Lower leg skin (tissue), 2 donors: ENCODE measurements around a stretch of chr2.

DNA sequence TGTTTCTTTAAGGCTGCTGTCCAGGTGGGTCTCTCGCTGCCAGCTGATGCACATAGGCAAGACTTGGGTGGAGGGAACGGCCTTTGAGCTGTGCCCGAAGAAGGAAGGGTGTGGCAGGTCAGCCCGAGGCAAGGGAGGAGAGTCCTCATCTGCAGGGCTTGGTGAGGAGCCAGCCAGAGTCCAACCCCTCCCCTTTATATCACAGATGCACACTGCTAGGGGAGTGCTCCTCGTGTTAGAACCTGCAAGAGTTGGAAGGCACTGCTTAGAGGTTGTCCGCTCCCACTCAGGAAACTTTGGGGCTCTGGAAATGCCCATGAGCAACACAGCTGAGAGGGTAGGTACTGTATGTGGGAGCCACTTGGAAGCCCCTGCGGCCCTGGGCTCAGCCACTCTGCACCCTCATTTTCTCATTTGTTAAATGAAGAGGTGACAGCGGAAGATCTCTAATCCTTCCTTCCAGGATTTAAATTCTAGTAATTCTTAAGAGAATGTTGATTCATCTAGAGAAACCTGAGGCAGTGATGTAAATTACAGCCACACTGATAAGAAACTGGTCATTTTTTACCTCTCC is 46.1 kb downstream of the NCK2 start:
- PRO-cap = no peak
- RAMPAGE, long total RNA, 2 experiments = no peak in any of the 2 experiments

DNA sequence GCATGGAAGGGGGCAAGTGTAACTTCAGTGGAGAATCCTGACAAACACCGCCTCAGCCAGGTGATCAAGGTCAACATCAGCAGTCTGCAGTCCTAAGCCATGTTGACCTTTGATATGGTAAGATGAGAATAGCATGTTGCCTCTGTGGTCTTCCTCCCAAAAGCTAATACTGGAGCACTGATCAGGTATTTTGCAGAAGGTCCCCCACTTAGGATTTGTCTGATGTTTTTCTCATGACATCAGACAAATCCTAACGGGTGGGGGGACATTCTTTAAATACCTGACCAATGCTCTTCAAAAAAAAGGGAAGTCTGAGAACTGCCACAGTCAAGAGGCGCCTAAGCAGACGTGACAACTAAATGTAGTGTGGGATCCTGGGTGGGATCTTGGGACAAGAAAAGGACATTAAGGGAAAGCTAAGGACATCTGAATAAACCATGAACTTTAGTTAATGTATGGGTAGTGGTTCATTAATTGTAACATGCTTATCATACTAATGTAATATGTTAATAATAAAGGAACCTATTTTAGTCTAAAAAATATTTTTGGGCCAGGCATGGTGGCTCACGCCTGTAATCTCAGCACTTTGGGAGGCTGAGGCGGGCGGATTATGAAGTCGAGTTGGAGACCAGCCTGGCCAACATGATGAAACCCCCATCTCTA is 99.3 kb downstream of the NCK2 start:
- PRO-cap = no peak
- RAMPAGE, long total RNA, 2 experiments = no peak in any of the 2 experiments

DNA sequence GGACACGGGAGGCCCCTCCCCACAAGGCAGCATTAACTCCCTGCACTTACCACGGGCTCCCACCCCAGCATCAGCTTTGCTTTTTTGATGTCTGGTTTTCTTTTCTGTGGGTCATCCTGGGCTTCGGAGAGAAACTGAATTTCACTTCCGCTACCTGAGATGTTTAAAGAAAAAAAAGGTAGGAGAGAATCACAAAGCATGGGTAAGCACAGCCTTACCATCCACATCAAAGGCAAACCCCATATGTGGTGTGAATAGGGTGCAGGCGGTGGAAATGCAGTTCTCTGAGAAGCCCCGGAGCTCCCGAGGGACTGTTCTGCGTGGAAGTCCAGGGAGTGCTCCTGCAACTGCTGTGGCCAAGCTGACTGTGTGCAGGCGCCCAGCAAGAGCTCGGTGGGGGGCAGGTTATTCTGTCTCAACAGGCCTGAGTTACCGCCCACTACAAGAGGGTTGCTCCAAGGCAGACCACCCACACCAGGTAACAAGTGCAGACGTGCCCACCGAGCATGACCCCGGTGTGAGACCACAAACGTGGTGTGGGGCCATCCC is 31.3 kb downstream of the ECRG4 start:
- PRO-cap = no peak
- RAMPAGE, long total RNA, 2 experiments = no peak in any of the 2 experiments

- PRO-cap = no peak
- RAMPAGE, long total RNA, 2 experiments = no peak in any of the 2 experiments
These were observed 56.1 kb downstream of the UXS1 start for GRCh38 chr2:106137923-106138498.

DNA sequence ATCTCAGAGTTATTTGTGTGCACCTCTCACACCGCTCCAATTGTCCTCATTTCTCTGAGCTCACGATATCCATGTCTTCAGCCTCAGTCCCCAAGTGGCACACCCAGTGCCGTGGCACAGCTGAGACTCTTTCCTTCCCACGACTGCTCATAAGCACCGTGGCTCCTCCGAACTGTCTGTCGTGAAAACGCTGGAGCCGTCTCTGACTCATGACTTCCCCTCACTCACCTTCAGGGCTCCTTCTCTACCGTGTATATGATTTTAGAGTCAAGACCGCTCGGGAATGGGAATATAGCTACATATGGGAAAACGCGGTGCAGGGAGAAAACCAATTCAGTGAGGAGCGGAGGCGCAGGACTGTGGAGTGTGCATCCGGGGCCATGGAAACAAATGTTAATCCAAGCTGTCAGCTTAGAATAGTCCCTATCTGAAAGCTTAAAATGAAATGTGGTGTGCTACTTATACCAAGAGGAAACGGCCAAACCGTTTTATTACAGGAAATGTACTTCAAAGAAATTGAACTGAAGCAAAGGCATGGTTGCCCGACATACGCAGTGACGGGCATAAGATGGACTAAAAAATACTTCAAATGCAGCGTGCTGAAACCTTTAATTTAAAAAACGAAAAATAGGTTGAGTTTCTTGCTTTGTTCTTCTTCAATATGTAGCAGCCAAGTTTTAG is 33.8 kb downstream of the UXS1 start:
- PRO-cap = no peak
- RAMPAGE, long total RNA, 2 experiments = no peak in any of the 2 experiments

DNA sequence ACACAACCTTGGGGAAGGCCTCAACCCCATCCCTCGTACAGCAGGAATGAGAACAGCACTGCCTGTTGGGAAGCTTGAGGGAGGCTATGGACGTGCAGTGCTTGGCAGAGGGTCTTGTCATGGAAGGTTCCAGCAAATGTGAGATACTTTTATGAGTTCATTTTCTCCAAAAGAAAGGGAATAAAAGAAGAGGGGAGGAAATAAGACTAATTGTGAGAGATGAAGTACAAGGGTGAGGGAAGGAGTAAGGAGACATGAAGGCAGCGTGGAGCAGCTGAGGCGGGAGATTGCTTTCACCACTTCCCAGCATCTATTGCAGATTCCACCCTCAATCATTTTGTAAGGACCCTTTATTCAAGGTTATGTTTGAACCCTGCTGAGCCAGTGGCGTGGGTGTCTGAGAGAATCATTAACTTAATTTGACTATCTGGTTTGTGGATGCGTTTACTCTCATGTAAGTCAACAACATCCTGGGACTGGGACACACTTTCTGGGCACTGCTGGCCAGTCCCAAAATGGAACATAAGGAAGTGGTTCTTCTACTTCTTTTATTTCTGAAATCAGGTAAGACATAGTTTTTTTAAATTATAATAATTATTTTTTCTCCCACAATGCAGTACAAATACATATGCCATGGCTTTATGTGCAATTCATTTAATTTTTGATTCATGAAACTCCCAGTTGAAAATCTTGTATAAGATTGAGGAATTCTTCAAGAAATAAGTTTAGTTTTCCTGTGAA is 86.4 kb downstream of the RGPD3 start:
- PRO-cap = no peak
- RAMPAGE, long total RNA, 2 experiments = no peak in any of the 2 experiments

GRCh38 chr2:106885005-106885765 is 782 bp downstream of the ST6GAL2 start:
- PRO-cap = no peak
- RAMPAGE, long total RNA, 2 experiments = no peak in any of the 2 experiments

- PRO-cap = no peak
- RAMPAGE, long total RNA, 2 experiments = no peak in any of the 2 experiments
These were observed 1.5 kb upstream of the ST6GAL2 start for GRCh38 chr2:106887408-106887975.

- PRO-cap = no peak
- RAMPAGE, long total RNA, 2 experiments = no peak in any of the 2 experiments
These were observed 81.0 kb upstream of the RGPD4 start for GRCh38 chr2:107745517-107746178.

GRCh38 chr2:108270856-108271282 is 17.8 kb upstream of the SULT1C2 start:
- PRO-cap = no peak
- RAMPAGE, long total RNA, 2 experiments = no peak in any of the 2 experiments

GRCh38 chr2:108271940-108272380 is 16.7 kb upstream of the SULT1C2 start:
- PRO-cap = no peak
- RAMPAGE, long total RNA, 2 experiments = no peak in any of the 2 experiments

GRCh38 chr2:108377048-108377430 is 715 bp upstream of the SULT1C4 start:
- PRO-cap = no peak
- RAMPAGE, long total RNA, 2 experiments = no peak in any of the 2 experiments

DNA sequence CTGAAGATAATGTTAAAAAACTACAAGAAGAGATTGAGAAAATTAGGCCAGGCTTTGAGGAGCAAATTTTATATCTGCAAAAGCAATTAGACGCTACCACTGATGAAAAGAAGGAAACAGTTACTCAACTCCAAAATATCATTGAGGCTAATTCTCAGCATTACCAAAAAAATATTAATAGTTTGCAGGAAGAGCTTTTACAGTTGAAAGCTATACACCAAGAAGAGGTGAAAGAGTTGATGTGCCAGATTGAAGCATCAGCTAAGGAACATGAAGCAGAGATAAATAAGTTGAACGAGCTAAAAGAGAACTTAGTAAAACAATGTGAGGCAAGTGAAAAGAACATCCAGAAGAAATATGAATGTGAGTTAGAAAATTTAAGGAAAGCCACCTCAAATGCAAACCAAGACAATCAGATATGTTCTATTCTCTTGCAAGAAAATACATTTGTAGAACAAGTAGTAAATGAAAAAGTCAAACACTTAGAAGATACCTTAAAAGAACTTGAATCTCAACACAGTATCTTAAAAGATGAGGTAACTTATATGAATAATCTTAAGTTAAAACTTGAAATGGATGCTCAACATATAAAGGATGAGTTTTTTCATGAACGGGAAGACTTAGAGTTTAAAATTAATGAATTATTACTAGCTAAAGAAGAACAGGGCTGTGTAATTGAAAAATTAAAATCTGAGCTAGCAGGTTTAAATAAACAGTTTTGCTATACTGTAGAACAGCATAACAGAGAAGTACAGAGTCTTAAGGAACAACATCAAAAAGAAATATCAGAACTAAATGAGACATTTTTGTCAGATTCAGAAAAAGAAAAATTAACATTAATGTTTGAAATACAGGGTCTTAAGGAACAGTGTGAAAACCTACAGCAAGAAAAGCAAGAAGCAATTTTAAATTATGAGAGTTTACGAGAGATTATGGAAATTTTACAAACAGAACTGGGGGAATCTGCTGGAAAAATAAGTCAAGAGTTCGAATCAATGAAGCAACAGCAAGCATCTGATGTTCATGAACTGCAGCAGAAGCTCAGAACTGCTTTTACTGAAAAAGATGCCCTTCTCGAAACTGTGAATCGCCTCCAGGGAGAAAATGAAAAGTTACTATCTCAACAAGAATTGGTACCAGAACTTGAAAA is 21.2 kb downstream of the GCC2 start:
- PRO-cap = no peak
- RAMPAGE, long total RNA, 2 experiments = no peak in any of the 2 experiments

DNA sequence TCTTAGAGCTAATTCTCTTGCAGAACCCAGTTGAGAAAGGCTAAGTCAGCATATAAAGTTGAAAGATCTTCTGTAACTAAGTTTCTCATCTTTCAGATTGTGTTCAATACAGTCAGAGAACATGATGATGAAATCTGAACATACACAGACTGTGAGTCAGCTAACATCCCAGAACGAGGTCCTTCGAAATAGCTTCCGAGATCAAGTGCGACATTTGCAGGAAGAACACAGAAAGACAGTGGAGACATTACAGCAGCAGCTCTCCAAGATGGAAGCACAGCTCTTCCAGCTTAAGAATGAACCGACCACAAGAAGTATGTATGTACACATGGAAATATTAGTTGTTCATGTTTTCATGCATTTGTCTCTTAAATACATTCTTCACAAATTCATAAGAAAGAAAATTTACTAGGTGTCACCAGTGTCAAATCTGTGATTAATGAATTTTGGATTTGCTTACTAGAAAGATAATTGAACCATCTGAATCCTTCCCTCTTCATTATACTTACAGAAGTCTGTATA is 41.7 kb upstream of the LIMS1 start:
- PRO-cap = no peak
- RAMPAGE, long total RNA, 2 experiments = no peak in any of the 2 experiments

DNA sequence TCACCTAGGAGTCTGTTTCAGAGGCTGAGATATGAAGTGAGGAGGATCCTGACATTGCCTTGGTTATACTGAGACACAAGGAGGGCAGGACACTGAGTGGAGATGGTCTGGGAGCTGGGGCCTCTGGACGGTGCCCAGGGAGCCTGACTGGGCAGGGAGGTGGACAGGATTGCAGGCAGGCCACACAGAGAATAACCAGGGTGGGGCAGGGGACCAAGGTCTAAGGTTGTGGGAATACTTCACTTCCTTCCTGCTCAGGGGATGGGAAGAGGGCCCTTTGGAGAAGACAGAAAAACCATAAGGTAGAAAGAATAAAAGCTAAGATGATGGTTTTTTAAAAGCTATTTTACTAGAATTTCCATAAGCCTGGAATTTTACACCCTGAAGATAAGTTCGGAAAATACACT is 18.6 kb downstream of the EDAR start:
- PRO-cap = no peak
- RAMPAGE, long total RNA, 2 experiments = no peak in any of the 2 experiments

GRCh38 chr2:109069631-109070287 is 59.2 kb upstream of the SH3RF3 start:
- PRO-cap = no peak
- RAMPAGE, long total RNA, 2 experiments = no peak in any of the 2 experiments

GRCh38 chr2:109171416-109172328 is 42.7 kb downstream of the SH3RF3 start:
- PRO-cap = bidirectional peak, plus-strand start at chr2:109172100, minus-strand start at chr2:109171937
- RAMPAGE, long total RNA, 2 experiments = no peak in any of the 2 experiments

- PRO-cap = no peak
- RAMPAGE, long total RNA, 2 experiments = no peak in any of the 2 experiments
These were observed 56.3 kb downstream of the SH3RF3 start for GRCh38 chr2:109185313-109185726.

- PRO-cap = no peak
- RAMPAGE, long total RNA, 2 experiments = no peak in any of the 2 experiments
These were observed 132.3 kb downstream of the SH3RF3 start for GRCh38 chr2:109261075-109261871.

DNA sequence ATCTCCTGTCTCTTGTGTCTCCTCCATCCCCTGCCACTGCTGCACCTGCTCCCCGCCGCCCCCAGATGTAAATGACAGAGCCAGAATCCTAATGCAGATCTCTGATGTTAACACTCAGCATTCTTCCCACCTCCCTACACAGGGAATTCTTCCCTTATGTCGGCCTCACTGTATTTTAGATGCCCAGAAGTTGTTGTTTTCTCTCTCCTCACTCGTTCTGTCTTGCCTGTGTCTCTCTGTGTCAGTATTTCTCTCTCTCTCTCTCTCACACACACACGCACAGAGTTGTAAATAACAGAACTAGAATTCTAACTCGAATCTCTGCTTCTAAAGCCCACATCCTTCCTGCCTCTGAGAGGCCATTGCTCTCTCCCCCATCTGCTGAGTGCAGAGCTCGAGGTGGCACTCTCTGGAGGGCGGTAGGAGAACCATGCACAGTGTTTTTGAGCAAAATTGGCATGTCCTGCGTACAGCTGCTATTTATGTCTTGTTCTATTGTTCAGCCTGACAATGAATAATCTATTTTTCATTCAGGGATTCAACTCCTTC is 219.8 kb downstream of the SH3RF3 start:
- PRO-cap = no peak
- RAMPAGE, long total RNA, 2 experiments = no peak in any of the 2 experiments